ENCODE measurements around a stretch of chr1.

DNA sequence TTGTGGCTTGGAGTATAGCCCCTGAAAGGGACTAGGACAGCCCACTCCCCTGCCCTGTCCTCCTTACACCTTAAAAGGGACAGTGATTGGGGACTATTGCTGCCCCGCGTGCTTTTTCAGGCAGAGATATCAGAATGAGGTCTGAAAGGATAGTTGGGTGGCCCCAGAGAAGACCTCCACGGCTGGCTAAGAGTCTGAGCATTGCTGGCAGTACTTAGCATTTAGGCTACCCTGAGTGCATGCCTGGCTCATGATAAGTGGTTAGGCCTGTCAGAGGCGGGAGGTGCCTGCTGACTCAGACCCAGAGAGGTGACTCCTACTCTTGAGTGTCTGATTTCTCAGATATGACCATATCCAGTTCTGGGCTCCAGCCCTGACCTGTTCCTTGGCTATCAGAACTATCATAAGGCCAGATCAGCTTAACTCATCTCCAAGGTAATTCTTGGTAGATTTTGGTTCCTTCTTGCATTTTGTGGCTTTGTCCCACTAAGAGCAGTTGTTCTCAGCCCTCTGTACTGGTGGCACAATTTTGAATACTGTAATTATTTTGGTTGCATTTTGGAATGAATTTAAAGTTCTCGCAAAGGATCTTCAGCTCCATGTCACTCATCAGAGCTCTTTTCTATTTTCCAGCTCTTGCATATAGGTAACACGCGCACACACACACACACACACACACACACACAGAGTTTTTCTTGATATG lies 213.8 kb downstream of the PBX1 start:
- RRBS, result no CpG with 5 or more reads among the region's 7 CpGs

DNA sequence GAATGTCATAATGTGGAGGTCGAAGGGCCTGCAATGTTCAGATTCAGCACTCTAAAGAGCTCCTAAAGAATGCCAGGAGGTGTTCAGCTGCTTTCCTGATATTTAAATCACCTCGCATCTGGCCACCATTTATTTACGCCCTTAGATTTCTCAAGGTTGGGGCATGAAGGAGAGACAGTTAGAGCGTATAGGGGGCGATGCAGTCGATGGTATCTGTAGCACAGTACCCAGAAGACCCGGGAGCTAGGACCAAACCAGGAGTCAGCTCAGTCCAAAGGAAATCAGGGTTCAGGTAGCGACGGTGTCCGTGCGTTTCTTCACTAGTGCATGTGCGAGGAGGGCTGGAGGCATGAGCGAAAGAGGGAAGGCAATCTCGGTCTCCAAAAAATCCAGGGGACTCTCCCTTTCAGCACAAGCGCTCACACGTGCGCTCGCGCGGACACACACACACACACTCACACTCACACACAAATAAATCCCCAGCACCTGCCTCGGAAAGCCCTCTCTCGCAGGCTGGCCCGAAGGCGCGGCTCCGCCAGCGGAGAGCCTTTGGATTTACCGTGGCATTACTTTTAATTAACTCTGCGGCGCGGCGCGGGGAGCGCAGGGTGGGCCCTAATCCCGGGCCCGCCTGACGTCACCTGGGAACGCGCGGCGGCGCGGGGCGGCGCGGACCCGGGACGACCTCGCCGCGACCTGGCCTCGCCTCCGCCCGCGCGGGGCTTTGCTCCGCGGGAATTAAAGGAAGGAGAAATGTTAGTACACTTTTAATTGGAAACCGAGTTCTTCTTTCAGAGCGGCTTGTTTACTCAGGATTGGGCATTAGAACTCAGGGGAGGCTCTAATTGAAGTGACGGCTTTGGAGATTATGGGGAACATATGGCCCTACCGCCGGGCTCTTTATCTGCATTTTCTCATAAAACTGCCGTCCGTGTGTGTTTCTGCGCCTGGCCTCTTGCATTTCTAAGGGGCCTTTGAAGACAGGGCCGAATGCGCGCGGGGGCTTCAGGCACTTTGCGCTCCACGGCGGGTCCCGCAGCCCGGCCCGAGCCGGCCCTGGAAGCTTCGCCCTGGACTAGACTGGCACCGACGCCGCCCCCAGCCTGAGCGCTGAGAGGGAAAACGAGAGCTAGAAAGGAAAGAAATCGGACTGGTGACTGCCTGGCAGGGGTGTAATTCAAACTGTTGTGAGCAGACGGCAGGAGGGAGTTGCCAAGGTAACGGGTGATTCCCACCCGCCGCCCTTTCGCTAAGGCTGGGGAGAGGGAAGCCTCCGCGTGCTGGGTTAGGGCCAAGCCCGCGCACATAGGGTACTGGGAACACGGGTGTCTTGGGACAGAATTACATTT lies 121.1 kb downstream of the LMX1A start:
- RRBS, result 91% methylated on average over 13 of the region's 94 CpGs

- RRBS, result no CpG with 5 or more reads among the region's 41 CpGs
Observed at GRCh38 chr1:165352655-165353309, 3.7 kb downstream of the LMX1A start.

DNA sequence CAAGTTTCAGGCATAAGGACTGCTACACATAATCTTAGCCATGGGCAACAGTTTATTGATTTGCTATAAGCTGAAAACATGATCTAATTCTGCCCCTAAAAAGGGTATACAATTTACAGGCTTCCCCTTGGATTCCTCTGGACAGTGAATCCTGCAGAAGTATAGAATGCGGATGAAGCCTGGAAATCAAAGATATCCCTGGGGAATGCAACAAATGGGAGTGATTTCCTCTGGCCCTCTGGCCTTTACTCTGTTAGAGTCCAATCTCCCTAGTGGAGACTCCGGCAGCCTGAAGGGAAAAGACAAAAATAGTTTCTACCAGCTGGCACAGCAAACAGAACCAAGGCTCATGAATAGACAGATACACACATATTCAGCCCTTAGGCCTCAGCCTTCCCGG lies 4.0 kb upstream of the LRRC52 start:
- RRBS, result no CpG with 5 or more reads among the region's 3 CpGs

DNA sequence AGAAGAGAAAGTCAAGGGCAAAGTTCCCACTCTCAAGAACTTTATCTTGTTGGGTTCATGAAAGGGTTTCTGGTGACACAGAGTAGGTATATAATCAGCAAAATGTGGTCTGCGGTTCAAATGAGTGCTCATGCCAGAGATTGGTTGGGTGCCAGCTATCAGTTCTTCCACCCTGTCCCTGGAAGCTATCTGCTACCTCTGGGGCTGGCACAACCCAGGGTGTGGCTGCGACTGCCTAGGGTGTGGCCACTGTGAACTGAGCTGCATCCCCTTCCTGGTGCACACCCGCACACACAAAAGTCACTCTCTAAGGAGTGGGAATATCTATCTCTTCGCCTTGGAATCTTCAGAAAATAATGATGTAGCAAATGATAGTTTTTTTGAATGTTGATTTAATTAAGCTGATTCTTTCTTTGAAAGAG lies 15.0 kb downstream of the MGST3 start:
- RRBS, result no CpG with 5 or more reads among the region's 4 CpGs

DNA sequence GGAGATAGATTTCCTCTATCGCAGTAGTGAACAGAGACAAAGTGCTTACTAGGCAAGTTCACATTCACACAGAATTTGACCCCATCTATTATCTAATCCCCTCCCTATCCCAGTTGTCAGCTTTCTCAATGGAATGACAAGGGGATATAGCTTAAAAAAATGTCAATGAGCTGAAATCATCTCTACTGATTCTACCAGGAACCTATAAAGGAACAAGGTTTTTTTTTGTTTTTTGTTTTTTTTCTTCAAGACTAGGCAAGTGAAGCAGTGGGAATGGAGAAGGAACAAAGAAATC lies 31.3 kb downstream of the MGST3 start:
- RRBS, result no CpG with 5 or more reads among the region's 1 CpG

DNA sequence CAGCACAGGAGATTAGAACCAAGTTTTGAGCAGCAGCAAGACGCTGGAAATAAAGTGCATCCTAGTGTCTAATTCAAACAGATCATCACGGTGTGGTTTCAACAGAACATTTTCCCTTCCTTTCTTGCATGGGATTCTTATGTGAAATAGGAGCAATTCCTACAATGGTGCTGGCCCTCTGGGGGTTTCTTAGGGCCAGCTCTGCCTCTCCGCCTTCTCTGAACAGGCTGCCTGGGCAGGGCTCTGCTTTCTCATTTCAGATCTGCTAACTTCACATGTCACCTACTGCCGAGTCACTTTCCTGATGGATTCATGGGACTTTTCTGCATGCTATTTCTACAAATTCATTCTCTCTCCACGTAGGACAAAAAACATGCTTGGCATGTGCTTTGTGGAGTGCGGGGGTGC lies 71.2 kb downstream of the UCK2 start:
- RRBS, result no CpG with 5 or more reads among the region's 6 CpGs

DNA sequence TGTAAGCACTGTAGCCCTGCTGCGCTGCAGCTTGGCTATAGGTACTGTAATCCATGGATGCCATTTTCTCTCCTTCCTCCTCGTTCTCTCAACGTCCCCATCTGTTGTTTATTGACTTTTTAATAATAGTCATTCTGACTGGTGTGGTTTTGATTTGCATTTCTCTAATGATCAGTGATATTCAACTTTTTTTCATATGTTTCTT lies 110.6 kb upstream of the FAM78B start:
- RRBS, result no CpG with 5 or more reads among the region's 3 CpGs

DNA sequence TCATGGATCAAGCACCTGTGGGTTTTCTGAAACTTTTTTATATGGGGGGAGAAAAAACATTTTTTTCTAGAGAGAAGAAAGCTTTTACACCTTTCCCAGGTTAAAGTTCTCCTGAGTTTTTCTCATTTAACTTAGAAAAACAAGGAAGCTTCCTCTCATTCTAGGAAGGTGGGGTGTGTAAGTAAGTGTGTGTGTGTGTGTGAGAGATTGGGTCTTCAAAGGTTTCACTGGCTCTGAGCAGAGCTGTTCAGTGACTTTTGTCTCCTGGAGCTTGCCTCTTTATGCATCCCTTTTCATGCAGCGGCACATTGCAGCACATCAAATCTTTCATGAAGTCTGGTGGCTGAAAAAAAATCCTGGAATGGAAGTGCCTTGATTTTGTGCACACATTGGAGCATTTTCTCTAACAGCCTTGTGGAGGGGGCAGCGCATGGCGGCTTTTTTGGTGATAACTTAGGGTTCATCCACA lies 3.4 kb downstream of the GPA33 start:
- RRBS, result no CpG with 5 or more reads among the region's 3 CpGs

DNA sequence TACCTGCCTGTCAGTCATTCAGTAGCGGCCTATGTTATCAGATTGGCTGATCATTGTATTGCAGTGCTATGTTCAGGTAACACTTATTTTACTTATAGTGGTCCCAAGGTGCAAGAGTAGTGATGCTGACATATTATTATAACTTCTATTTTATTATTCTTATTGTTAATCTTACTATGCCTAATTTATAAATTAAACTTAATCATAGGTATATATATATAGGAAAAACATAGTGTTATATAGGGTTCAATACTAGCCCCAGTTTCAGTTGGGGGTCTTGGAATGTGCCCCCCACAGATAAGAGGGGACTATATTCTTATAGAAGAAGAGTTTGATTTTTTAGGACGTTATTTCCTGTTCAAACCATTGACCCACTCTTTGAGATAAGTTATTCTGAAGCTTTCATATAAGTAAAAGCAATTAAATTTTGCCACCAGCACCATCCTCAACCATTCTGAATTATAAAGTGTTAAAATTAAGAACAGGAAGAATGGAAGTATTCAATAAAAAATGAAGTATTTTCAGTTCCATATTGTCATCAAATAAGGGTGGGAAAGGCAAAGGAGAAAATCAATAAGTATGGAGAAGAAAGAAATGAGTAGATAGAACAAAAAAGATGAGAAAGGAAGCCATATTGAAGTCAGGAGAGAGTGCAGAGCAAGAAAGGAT lies 55.7 kb downstream of the POU2F1 start:
- RRBS, result no CpG with 5 or more reads among the region's 2 CpGs

- RRBS, result no CpG with 5 or more reads among the region's 11 CpGs
Observed at GRCh38 chr1:167328774-167329578, 108.3 kb downstream of the POU2F1 start.

DNA sequence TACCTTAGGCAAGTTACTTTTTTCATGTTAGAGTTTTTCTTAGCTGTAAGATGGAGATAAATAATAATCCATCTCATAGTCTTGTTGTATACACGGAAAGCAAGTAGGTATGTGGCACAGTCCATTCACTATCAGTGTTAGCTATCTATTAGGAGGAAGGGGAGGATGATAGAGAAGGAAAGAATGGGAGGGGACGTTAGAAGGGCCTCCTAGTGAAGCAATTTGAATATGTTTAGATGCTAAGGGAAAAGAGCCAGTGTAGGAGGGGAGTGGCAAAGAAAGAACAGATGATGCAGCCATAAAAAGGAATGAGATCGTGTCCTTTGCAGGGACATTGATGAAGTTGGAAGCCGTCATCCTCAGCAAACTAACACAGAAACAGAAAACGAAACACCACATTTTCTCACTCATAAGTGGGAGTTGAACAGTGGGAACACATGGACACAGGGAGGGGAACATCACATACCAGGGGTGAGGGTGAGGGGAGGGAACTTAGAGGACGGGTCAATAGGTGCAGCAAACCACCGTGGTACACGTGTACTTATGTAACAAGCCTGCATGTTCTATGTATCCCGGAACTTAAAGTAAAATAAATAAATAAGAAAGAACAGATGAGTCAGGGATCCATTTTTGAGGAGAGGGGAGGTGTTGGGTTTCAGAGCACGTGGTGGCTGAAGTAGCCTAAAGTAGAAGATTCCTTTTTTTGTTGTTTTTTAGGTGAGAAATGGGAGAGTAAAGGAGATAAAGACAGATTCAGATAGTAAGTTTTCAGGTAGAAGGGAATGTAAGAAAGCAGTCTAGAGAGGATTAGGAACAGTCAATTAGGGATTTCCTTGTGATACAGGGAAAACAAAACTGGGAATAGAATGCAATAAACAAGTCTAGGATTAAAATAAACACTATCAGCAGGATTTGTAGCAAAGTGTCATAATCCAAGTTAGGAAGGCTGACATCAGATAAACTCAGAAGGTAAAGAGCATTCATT lies 124.2 kb downstream of the POU2F1 start:
- RRBS, result no CpG with 5 or more reads among the region's 10 CpGs

GRCh38 chr1:167417575-167418221 lies 100.6 kb downstream of the CD247 start:
- RRBS, result no CpG with 5 or more reads among the region's 4 CpGs

DNA sequence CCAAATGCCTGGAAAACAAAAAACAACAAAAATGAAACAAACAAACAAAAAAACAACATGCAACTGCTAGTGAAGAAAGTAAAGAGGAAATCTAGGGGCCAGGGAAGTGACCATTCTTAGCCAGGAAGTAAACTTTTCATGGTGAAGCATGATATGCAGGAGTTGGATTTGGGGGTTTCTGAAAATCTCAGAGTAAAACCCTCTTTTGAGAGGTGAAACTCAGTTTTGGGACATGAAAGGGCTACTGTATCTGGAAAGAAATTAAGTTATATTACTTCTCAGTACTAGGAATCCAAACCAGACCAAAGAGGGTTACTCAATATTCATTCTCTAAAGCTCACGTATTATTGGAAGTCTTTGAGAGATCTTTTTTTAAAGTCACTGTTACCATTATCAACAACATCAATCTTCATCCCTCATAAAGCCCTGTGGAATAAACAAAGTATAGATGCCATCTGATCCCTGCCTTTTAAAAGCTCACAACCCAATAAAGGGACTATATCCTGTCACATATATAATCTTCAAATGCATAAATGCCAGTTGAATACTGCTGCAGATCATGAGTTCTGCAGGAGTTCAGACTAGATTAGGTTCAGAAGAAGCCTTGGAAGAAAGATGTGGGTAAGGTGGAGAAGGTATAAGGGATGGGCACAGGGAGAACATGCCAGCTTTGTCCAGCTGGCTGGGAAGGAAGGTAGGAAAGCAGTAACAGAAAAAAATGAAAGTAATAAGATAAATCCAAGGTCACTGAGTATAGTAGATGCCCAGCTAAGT lies 2.9 kb downstream of the RCSD1 start:
- RRBS, result no CpG with 5 or more reads among the region's 1 CpG

DNA sequence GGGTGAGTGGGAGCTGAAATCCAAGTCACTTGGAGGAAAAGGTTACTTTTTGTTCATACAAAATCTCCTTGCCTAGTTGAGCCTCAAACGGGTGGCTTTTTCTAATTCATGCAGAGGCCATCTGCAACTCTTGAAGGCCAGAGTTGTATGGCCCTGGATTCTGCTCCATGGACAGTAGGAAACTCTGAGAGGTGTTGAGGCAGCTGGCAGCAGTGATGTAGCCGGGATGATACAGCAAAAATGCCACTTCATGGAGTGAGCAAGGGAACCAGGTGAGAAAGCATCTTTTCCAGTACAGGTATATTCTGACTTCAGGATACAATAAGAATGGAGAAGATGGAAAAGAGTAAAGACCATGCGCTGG lies 3.5 kb downstream of the RCSD1 start:
- RRBS, result no CpG with 5 or more reads among the region's 3 CpGs

DNA sequence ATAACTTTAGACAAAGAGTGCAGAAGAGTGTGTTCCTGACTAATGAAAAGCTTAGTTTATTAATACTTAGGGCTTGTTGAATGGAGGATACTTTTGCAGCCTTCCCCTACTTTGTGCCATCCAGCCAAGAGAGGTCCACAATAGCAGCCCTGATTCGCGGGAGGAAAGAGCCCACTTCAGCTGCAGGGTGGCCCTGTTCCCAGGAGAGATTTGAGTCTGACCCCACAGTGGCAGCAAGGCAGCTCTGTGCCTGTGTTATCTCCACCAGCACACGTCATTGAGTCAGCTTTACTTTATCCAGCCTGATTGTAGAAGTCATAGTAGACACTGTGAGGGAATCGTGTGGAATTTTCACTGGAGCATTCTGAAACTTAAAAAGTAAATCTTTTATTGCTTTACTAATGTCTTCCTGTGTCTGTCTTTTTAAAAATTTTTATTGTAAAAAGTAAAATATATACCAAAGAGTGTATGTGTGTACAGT lies 35.2 kb downstream of the MPZL1 start:
- RRBS, result no CpG with 5 or more reads among the region's 4 CpGs

GRCh38 chr1:167789807-167790786 lies 68.3 kb downstream of the MPZL1 start:
- RRBS, result no CpG with 5 or more reads among the region's 10 CpGs

DNA sequence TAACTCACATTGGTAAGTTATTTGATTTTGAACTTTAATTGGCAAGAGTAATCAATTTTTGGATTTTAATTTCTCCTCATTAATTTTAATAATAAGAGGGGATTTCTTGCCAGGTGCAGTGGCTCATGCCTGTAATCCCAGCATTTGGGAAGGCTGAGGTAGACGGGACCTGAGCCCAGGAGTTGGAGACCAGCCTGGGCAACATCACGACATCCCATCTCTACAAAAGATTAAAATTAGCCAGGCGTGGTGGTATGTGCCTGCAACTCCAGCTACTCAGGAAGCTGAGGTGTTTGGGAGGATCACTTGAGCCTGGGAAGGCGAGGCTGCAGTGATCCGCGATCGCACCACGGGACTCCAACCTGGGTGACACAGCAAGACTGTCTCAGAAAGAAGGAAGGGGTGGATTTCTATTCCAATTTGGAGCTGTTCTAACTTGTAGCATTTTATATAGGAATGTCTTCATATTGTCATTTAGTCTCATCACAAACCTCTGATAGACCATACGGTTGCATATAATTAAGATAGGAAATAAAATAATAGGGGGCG lies 93.3 kb downstream of the ADCY10 start:
- RRBS, result no CpG with 5 or more reads among the region's 10 CpGs

DNA sequence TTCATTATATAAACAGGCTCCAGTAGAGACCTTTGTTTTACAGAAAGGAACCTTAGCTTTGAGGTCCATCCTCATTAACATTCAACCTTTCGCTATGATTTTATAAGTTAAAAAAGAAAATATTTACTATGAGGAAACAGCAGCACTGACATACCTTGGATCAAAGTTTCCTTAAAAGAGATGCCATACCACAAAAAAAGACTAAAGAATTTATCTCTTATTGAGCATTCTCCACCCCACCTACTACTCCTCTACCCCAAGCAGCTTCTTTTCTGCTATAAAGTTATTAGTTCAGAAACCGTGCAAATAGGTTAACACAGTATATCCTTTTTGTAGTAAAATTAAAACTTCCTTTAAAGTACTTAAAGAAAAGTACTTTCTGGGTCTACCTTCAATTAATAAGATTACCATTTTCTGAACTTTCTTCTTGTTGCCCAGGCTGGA lies 1.1 kb upstream of the ADCY10 start:
- RRBS, result no CpG with 5 or more reads among the region's 2 CpGs

DNA sequence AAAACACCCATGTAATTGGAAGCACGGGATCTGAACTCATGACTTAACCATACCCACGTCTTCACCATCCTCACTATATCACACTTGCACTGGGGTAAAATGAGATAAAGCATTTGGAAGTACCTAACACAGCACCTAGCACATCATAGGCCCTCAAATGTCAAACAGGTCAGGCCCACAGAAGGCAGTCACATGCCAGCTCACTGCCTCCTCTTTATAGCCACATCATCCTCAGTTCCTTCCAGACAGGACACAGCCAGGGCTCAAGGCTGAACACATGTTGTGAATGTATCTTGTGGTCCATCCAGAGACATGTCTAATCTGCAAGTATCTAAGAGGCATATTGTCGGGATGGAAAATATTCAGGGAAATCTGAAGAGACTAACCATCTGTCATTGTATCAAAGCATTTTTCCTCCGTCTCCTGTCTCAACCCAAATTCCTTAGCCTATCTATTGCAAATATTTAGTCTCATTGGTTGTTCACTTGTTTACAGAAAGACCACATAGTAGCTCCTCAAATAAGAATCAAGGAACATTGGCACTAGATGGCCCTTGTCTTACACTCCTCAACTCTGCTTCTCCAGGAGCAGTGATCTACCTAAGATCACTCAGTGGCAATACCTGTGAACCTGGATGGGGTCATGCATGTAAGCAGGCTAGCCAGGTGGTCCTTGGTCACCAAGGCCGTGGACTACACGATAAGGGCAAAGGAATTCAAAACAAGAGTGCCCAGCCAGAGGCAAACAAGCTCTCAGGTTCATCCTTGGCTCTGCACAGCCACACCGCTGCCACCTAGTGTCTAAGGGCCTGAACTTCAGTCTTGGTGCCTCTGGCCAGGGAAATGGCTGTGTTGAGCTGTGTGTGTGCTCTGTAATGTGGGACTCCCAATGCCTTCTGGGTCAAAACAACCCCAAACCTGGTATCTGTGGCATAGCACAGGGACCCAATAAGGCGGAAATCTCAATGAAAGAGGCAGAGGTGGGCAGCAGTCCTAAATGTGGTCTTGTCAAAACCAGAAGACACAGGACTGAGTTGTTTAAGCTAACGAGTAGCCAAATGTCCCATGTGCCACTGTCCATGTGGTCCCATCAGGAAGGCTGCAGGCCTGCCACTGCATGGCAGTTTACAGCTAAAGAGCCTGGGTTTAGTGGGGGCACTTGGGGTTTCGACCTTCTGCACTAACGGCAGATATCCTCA lies 54.7 kb downstream of the GPR161 start:
- RRBS, result no CpG with 5 or more reads among the region's 11 CpGs